ENCODE measurements around a stretch of chr5.

GRCh38 chr5:82405299-82406037 lies 127.3 kb upstream of the RPS23 start:
- PRO-cap = bidirectional peak, plus-strand start at chr5:82405938, minus-strand start at chr5:82405772
- RRBS = no CpG with 5 or more reads among the region's 6 CpGs

DNA sequence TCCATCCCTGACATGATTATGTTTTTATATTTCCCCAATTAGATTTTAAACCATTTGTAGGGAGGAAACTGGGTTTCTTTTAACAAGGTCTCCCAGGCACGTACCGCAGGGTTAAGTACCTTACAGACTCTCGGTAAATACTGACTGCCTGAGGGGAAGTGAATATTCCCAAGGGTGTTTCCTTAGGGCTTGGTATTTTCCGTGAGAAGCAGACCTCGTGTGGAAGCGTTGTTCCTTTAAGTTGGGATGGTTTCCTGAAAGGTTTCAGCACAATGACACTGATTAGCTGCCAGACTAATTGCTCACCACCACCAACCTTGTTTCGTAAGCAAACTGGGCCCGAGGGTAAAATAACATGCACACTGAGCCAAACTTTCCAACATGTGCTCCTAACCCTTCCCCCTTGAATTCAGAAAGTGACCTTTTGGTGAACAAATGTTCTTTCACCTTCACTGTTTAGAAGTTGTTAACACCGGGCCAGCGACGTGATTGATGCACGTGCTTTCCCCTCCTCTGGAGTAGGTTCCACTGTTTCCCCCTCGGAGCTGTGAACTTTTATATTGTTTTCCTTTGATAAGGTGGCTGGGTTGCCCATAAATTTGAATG lies 128.1 kb upstream of the RPS23 start:
- PRO-cap = bidirectional peak, plus-strand start at position 466 of the sequence, minus-strand start at position 142 of the sequence
- RRBS = no CpG with 5 or more reads among the region's 13 CpGs

DNA sequence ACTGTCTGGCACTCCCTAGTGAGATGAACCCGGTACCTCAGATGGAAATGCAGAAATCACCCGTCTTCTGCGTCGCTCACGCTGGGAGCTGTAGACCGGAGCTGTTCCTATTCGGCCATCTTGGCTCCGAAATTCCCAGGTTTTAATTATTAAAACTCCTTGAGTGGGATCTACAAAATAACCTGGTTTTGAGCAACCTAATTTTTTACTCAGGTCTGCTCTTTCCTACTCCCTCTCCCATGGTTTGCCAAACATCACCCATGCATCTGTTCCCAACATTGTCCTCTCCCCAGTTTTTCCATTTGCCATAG lies 7.9 kb upstream of the VCAN start:
- PRO-cap = no peak
- RRBS = no CpG with 5 or more reads among the region's 8 CpGs

DNA sequence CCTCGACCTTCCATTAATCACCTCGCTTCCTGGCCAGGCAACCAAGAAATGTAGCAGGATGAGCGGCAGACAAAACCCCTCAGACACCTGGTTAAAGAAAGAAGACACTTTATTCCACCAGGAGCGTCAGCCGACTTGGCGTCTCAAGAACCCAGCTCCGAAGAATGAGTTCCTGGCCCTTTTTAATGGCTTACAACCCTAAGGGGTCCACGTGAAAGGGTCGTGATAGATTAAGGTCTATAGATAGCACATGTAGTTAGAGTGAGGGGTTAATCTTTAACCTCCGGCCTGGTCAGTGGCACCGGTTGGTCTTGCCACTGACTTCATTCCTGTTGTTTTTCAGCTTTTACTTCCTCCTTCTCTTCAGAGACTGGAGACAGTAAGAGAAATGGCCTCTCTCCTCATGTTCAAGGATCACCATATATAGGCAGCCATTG lies 47.1 kb upstream of the COX7C start:
- PRO-cap = no peak
- RRBS = no CpG with 5 or more reads among the region's 11 CpGs

- PRO-cap = no peak
- RRBS = no CpG with 5 or more reads among the region's 15 CpGs
These were observed 4.8 kb downstream of the COX7C start for GRCh38 chr5:86622161-86623388.

- PRO-cap = no peak
- RRBS = no CpG with 5 or more reads among the region's 4 CpGs
These were observed 145.5 kb upstream of the RASA1 start for GRCh38 chr5:87122034-87122667.

GRCh38 chr5:88145512-88146311 lies 122.9 kb downstream of the TMEM161B start:
- PRO-cap = no peak
- RRBS = no CpG with 5 or more reads among the region's 23 CpGs

DNA sequence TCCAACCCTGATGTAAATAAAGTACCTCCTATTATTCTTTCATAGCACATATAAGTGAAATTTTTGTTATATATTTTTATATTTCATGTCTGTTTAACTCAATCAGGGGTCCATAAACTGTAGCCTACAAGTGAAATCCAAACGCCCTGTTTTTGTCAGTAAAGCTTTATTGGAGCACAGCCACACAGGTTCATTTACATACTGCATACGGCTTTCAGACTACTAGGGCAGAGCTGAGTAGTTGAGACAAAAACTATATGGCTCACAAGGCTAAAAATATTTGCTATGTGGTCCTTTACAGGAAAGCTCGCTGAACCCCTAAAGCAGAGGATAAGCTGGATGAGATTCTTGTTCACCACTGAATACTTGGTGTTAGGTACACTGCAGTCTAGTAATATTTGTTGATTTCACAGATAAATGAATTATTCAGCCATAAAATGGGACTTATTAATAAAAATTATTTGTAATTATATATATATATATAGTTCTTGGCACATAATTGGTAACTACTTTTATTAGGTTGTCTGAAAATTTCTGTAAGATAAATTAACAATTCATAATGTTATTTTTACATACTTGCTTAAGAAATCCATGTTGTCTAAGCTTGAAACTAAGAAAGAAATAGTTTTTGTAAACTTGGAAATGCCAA lies 63.3 kb downstream of the MEF2C start:
- PRO-cap = no peak
- RRBS = no CpG with 5 or more reads among the region's 3 CpGs

- PRO-cap = no peak
- RRBS = no CpG with 5 or more reads among the region's 3 CpGs
These were observed 53.2 kb downstream of the MEF2C start for GRCh38 chr5:88829779-88830124.

GRCh38 chr5:90072896-90073386 lies 336.6 kb downstream of the CETN3 start:
- PRO-cap = no peak
- RRBS = no CpG with 5 or more reads among the region's 7 CpGs

GRCh38 chr5:90475065-90475285 lies 311 bp downstream of the POLR3G start:
- PRO-cap = no peak
- RRBS = no CpG with 5 or more reads among the region's 3 CpGs

DNA sequence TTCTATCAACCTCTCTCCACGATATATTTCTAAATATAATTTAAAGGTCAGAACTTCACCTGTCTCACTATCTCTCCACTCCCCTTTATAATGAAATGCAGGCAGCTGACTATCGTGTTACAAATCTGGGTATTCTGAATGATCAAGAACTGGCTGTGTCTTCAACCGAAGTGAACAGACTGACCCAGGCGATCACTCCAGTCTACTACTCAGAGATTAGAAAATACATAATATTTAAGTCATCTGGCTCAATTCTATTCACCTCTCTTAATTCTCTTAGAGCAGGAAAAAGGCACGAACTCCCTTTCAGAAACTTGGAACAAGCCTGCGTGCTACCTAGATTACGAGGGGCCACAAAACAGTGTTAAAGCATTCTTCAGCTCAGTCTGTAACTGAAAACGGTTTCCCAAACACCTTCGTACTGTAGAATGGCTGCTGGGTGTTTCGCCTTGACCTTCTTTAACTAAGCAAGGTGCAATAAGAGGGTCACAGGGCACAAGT lies 896 bp downstream of the LYSMD3 start:
- PRO-cap = no peak
- RRBS = no CpG with 5 or more reads among the region's 10 CpGs

GRCh38 chr5:90613950-90614409 lies 55.4 kb downstream of the ADGRV1 start:
- PRO-cap = no peak
- RRBS = no CpG with 5 or more reads among the region's 4 CpGs

GRCh38 chr5:90878640-90879218 lies 320.1 kb downstream of the ADGRV1 start:
- PRO-cap = no peak
- RRBS = no CpG with 5 or more reads among the region's 2 CpGs

DNA sequence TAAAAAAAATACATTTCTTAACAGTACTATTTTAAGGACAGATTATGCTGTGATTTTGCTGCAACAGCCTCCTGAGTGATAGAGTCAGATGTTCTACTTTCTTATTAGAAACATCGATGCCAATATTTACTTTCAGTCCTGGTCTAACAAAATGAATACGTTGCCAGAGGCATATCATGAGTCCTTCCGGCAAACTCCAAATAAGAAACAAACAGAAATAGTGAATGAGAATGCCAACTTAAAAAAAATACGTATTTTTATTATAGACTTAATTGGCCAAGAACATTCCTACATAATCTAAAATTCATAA lies 371.5 kb downstream of the ADGRV1 start:
- PRO-cap = no peak
- RRBS = no CpG with 5 or more reads among the region's 4 CpGs

DNA sequence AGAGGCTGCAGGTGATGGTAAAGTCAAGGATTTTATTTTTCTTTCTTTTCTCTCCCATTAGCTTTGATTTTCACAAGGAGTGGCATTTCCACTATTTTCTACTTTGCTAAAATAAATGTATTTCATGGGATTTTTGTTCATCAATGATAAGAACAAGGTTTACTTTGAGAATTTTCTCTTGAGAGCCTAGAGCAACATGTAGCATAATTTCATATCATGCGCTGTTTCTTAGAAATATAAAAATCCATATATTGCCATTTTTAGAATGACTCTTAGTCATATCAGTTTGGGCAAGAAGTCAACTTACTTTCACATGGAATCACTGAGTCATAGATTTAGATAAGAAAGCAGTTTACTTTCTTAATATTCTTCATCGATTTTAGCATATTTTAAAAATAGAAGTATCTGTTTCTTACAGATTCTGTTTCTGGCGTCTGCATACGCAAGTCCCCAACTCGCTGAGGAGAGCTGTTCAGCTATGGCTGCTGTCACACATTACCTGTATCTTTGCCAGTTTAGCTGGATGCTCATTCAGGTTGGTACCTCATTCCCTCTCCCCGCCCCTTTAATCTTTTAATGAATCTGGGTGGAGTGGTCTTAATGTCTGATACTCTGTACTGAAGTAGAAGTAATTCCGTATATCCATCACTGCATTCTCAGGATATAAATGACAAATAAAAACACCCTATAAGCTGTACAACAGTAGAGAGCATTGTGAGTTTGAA lies 406.6 kb downstream of the ADGRV1 start:
- PRO-cap = no peak
- RRBS = no CpG with 5 or more reads among the region's 7 CpGs

DNA sequence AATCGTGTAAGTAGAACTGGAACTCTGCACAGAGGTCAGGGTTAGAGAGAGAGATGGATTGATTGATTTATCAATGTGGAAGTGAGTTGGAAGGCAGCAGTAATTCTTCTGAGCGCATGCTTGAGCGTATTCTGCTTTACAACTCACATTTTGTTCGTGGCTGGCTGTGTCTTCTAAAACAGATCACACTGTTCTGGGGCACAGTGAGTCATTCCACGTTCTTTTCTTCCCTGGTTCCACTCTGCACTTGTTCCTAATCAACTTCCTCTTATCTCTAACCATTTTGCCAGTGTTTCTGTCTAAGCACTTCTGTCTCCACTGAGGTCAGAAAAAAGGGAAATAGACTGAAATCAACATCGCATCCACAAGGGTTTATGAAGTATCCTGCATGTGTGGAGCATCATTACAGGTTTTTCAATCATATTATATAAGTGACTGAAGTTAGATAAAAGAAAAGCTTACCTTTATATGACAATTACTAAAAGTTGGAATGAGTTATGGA lies 86.7 kb upstream of the ARRDC3 start:
- PRO-cap = no peak
- RRBS = no CpG with 5 or more reads among the region's 6 CpGs

- PRO-cap = no peak
- RRBS = no CpG with 5 or more reads among the region's 7 CpGs
These were observed 895.0 kb upstream of the NR2F1 start for GRCh38 chr5:92688014-92688509.

GRCh38 chr5:93249231-93250304 lies 333.5 kb upstream of the NR2F1 start:
- PRO-cap = no peak
- RRBS = no CpG with 5 or more reads among the region's 11 CpGs

- PRO-cap = no peak
- RRBS = no CpG with 5 or more reads among the region's 11 CpGs
These were observed 3.0 kb downstream of the NR2F1 start for GRCh38 chr5:93585938-93586567.

Measured in MCF 10A (cell line).